GM12891 (cell line): Measurements from ENCODE around the gene TLCD5.

DNA sequence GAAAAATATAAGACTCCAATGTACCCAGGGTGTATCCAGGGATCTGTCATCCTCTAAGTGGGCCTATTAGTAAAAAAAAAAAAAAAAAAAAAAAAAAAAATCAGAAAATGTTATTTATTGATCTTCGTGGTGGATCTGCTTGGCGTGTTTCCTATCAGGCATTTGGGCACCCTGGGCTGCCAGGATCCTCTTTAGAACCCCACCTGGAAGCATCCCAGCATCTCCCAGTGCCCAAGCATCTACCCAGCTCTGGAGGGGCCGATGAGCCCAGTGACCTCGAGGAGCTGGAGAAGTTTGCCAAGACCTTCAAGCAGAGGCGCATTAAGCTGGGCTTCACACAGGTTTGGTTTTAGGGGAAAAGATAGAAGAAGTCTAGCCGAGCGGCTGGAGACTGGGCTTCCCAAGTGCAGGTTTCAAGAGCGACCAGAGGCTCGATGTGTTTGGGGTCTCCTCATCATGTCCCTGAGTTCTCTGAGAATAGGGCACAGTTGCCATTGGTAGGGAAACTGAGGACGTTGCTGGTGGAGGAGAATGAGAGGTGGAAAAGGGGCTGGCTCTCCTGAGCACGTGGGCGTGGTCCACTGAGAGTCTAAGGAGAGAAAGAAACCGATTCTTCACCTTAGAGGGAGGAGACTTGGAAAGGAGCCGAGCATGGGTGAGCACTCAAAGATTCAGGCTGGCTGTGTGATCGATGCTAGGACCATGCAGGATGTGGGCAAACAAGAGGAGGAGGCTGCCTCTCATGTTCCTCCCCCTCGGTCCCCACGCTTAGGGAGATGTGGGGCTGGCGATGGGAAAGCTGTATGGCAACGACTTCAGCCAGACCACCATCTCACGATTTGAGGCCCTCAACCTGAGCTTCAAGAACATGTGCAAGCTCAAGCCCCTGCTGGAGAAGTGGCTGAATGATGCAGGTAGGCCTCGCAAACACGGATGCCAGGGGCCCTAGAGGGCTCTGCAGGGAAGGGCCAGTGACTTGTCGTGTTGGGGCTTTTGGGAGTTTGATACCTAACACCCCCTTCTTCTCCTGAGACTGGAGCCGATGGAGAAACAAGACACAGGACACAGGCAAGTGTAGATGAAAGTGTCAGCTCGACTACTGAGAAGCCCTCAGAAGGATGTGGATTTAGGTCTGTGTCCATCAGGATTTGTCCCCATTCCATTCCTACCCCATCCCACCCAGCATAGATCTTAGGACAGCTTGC, 19.8 kb upstream of the TLCD5 start:
- RRBS = no CpG with 5 or more reads among the region's 25 CpGs

DNA sequence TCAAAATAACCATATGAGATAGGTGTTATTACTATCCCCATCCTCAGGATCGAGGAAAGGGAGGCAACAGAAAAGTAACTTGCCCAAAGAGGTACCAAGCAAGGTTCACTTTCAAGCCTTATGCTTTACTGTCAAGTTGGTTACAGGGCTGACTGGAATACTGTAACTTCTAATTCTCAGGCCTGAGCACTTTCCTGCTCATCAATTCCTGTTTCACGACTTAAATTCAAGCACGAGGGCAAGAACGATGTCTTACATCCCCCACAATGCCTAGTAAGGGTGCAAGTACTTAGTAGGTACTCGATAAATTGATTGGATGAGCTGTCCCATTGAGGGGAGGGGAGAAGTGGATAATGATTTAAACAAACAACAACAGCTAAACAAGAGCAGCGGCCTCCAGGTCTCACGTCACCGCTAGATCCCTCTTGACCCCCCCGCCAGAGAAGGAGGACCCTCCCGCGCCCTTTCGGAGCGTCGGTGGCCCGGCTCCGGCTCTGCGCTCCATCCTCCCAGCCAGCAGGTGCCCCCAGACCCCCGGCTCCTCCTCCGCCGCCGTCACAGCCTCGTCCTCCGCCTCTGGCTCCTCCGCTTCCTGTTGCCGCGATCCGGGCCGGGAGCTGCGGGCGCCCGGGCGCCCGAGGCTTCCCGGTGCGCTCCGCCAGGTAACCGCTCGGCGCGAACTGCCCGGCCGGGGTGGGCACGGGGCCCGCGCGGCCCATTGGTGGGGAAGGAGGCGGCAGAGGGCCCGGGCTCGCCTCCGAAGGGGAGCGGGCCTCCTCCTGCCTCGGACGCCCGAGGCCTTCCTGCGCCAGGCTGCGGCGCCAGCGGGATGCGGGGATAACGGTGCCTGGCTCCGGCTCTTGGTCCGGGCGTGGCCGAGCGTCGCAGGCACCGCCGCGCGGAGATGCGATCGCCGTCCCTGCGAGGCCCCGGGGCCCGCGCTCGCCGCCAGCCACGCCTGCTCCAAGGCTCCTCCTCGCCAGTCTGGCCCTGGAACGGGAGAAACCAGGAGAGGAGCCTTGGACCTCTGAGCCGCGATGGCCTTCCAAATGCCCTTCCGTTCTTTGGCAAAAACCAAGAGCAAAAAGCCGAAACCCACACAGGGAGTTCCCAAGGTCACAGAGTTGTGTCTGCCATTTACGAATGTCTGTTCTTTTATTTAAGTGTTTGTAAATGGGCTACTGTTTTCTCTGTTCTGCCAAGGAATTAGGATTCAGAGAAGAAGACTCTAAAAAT, at the start of gene TLCD5:
Gene TLCD5, plus strand, starts transcription at position 593 of the 1,236 bp plus-strand sequence.
- RRBS = 2% methylated on average over 39 of the region's 87 CpGs

DNA sequence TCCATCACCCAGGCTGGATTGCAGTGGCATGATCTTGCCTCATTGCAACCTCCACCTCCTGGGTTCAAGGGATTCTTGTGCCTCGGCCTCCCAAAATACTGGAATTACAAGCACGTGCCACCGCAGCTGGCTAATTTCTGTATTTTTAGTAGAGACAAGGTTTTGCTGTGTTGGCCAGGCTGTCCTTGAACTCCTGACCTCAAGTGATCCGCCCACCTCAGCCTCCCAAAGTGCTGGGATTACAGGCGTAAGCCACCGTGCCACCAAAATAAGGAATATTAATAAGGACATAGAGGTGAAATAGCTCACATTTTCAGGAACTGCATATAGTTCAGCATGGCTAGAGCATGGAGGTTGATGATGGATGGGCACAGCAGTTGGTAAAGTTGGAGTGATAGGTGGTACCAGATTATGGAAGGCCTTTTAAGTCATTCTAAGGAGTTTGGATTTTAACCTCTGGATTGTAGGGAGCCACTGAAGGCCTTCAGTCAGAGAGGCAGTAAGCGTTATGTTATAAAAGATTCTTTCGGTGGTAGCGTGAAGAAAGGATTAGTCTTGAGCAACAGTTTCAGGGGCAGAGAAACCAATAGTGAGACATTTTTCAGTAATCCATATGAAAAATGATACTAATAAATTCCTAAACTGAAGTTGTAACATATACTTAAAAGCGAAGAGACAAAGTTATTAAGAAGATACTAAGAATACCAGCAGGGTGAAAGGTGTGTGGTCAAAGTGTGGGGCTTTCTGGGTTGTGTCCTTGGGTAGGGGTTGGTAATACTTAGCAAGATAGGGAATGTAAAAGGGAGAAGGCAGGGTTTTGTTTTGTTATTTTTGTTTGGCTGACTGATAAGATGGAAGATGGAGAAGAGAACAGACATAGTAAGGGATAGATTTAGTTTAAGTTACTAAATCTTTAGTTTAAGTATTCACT, 21.7 kb downstream of the ARHGEF12 start:
- RRBS = no CpG with 5 or more reads among the region's 10 CpGs

GRCh38 chr11:120364958-120365285, 28.7 kb downstream of the ARHGEF12 start:
- RRBS = no CpG with 5 or more reads among the region's 3 CpGs

- RRBS = no CpG with 5 or more reads among the region's 3 CpGs
These were observed 79.9 kb upstream of the GRIK4 start for GRCh38 chr11:120431651-120432019.

- RRBS = no CpG with 5 or more reads among the region's 3 CpGs
These were observed 58.0 kb upstream of the GRIK4 start for GRCh38 chr11:120453495-120454078.

DNA sequence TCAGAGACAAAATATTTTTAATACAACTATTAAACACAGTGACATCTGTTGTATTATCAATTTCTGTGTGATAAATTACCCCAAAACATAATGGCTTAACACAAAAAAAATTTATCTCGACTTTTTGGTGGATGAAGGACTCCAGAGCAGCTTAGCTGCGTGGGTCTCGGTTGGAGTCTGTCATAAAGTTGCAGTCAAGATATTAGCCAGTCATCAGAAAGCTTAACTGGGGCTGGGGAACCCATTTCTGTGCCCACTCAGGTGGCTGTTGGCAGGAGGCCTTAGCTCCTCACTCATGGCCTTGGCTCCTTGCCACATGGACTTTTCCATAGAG, 57.1 kb upstream of the GRIK4 start:
- RRBS = no CpG with 5 or more reads among the region's 3 CpGs

GRCh38 chr11:120458013-120458458, 53.5 kb upstream of the GRIK4 start:
- RRBS = no CpG with 5 or more reads among the region's 1 CpG

DNA sequence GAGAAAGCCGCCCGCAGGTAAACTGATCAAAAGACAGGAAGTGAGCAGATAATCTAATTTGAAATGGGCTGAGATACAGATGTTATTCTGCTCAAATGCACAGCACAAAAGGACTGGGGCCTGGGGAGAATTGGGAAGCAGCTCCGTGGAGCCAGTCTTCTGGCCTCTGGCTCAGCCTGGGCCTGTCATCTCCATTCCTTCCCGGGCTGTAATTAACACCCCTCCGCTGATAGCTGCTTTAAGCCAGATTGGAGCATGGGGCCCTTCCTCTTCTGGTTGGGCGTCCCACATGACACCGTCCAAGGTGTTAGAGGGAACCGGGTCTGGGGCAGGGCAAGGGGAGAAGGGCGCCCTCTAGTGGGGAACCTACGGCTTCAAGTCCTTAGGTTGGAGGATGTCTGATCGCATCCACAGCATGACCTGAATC, 94.4 kb upstream of the TBCEL start:
- RRBS = no CpG with 5 or more reads among the region's 11 CpGs

- RRBS = no CpG with 5 or more reads among the region's 2 CpGs
These were observed 12.5 kb upstream of the TECTA start for GRCh38 chr11:121088194-121089296.

- RRBS = 83% methylated on average over 2 of the region's 8 CpGs
These were observed 810 bp upstream of the SC5D start for GRCh38 chr11:121291719-121292203.

GRCh38 chr11:121445025-121445746, 6.9 kb upstream of the SORL1 start:
- RRBS = no CpG with 5 or more reads among the region's 15 CpGs

DNA sequence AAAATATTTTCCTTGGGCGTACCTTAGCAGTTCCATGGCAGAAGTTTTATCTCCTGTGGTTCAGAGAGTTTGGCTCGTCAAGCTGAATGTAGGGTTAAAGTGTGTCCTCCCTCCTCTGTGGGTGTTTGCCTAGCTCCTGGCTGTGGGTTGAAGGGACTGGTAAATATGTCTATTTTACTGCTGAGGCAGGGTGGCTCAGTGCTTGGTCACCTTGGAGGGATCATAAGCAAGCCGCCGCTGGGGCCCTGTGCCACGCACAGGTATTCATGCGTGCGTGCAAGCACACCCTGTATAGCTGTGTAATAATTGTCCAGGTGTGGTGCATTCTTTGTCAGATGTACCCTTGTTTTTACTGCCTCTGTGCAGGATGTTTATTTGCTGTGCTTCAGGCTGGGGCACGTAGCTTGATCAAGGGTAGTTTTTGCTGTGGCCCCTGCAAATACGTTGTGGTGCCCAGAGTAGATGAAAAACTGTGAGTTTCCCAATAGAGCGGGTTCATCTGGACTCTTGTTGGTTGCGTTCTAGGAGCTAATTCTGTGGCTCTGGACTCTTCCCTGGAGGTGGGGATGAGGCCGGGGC, 768 bp upstream of the SORL1 start:
- RRBS = no CpG with 5 or more reads among the region's 12 CpGs

DNA sequence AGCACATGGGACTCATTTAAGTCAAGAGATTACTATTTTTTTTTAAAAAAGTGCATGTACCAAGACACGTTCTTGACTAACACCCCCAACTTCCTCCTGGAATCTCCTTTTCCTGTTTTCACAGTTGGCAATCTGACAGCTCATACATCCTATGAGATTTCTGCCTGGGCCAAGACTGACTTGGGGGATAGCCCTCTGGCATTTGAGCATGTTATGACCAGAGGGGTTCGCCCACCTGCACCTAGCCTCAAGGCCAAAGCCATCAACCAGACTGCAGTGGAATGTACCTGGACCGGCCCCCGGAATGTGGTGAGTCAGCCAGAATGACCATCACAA, 162.6 kb downstream of the SORL1 start:
- RRBS = no CpG with 5 or more reads among the region's 4 CpGs

DNA sequence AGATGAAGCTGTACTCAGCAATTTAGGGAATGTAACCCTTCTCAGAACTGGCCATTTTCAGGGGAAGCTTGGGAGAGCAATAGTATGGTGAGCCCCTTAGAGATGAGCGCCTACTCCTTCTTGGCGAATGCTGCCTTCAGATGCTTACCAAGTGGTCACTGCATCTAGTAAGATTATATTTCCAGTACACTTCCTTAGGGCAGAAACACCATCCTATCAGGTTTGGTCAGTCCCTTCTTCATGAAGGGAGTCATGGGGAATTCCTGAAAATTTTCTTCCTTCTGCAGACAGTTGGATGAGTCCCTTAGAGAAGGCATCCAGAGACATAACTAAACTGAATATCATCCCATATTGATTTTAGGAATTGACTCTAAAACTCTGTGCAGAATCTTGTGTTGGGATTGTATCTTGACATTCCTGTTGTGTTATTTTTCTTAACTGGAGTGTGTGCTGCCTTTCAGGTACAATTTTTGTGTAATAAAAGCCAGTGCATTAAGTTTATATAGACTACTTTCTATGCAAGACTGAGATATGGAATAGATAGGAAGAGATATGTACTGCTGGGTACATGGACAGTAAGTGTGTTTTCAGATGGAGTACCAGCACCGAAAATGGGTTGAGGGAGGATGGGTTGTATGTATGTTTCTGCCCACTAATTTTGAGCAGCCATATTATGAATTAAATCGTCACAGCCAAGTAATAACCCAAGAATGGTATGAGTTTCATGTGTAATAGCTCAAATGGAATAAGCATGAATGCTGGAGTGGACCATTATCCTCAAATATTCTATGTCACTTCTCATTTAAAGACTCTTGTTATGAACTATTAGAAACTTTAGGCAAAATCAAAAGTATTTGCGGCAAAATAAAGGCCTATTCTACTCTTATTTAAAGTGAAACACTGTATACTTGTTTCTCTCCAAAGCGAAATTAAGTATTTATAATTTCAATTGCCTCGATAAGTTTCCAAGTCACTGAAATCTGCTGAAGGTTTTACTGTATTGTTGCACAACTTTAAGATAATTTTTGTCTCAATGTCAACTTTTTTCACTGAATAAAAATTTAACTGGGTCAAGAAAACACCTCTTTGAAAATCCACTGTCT, 180.8 kb downstream of the SORL1 start:
- RRBS = no CpG with 5 or more reads among the region's 7 CpGs

- RRBS = no CpG with 5 or more reads among the region's 14 CpGs
These were observed 202.6 kb downstream of the SORL1 start for GRCh38 chr11:121654545-121655330.

GRCh38 chr11:121662087-121662741, 210.1 kb downstream of the SORL1 start:
- RRBS = 78% methylated on average over 2 of the region's 7 CpGs

DNA sequence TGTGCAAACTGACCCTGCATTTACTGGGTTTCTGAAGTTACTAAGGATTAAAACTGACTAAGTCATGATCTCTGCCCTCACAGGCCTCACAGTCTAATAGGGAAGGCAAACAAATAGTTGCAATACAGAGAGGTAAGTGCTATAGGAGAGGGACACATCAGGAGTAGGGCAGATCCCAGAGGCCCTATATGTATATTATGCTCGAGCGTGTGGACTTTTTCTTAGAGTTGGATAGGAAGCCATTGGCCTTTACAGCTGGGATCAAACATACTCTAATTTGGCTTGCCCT, 183.9 kb downstream of the BLID start:
- RRBS = no CpG with 5 or more reads among the region's 2 CpGs

DNA sequence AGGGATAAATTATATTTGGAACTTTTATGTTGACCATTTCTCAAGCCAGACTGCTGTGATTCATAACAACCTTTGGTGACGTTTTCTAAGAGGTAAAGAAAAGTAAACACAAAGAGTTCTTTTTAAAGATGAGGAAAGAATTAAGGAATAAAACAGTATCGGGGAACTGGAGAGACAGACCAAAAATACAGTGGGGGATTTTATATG, 69.0 kb downstream of the BLID start:
- RRBS = no CpG with 5 or more reads among the region's 2 CpGs

GRCh38 chr11:122095845-122096432, 20.1 kb downstream of the BLID start:
- RRBS = no CpG with 5 or more reads among the region's 10 CpGs